ENCODE measurements around the genes PSMC4, ZNF780B, ZNF780A, TTC9B, BLVRB and SPTBN4.

DNA sequence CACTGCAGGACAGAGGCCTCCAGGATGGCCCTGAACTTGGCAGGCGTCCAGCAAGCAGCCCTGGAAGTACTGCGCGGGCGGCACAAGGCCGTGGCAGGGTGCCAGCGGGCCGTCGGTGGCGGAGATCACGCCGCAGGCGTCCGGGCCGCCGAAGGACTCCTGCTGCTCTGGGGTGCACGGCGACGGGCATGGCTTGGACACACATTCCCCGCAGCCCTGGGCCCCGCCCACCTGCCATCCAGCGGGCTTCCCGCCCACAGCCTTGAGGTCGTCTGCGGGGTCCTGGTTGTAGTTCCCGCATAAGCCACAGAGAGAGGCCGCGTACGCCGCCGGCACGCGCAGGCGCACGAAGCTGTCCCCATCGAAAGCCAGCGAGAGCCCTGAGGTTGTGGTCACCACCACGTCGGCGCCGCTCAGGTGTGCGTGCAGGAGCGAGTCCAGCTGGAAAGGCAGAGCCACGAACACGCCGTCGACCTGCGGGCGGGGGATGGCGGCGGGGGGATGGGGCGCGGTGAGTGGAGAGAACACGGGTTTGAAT is 29.3 kb upstream of the FBL start:
- PRO-cap = no peak

GRCh38 chr19:39906065-39906359 is 59.8 kb upstream of the FBL start:
- PRO-cap = no peak

DNA sequence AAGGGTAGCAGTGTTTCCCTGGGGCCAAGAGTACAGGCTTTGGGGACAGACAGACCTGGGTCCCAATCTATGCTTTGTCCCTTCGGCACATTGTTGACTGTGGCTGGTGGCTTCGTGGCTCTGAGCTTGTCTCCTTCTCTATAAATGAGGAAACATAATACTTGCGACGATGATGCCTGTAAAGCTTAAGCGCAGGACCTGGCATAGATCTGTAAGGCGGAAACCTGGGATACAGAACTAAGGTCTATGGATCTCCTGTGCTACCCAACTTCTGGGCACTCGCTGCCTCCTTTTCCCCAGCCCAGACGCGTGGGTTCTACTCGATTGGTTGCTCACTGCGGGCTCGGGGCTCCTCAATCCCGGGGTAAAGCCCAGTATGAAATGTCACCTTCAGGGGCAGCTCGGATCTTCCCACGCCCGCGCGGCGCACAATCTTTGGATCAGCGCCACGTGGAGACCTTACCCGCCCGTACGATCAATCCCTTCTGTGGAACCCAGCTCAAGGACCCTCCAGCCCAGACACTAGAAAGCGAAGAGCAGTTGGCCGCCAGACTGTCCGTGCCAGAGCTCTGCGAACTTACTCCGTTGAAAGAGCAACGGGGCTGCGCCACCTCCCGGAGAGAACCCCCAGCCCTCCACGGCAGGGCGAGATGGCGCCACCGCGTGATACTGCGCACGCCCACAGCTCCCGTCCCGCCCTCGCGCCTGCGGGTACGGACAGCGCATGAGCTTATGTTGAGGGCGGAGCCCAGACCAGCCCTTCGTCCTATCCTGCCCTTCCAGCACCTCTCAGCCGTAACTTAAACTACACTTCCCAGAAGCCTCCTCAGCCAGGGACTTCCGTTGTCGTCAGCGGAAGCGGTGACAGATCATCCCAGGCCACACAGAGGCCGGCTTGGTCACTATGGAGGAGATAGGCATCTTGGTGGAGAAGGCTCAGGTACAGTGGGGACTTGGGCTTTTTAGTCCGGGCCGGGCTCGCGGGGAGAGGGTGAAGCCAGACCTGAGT is at the start of gene PSMC4:
Gene PSMC4, plus strand, starts transcription at position 867 of the 1,009 bp plus-strand sequence.
- PRO-cap = bidirectional peak, plus-strand start at position 157 of the sequence, minus-strand start at position 128 of the sequence; bidirectional peak, plus-strand start at position 886 of the sequence, minus-strand start at position 579 of the sequence

- PRO-cap = unidirectional peak, minus-strand start at chr19:40055947; bidirectional peak, plus-strand start at chr19:40055974, minus-strand start at chr19:40055947; bidirectional peak, plus-strand start at chr19:40056284, minus-strand start at chr19:40056217; unidirectional peak, minus-strand start at chr19:40056414
Observed at GRCh38 chr19:40055483-40056645, at the start of gene ZNF780B. Gene ZNF780B (minus strand): TSS chr19:40056231.

DNA sequence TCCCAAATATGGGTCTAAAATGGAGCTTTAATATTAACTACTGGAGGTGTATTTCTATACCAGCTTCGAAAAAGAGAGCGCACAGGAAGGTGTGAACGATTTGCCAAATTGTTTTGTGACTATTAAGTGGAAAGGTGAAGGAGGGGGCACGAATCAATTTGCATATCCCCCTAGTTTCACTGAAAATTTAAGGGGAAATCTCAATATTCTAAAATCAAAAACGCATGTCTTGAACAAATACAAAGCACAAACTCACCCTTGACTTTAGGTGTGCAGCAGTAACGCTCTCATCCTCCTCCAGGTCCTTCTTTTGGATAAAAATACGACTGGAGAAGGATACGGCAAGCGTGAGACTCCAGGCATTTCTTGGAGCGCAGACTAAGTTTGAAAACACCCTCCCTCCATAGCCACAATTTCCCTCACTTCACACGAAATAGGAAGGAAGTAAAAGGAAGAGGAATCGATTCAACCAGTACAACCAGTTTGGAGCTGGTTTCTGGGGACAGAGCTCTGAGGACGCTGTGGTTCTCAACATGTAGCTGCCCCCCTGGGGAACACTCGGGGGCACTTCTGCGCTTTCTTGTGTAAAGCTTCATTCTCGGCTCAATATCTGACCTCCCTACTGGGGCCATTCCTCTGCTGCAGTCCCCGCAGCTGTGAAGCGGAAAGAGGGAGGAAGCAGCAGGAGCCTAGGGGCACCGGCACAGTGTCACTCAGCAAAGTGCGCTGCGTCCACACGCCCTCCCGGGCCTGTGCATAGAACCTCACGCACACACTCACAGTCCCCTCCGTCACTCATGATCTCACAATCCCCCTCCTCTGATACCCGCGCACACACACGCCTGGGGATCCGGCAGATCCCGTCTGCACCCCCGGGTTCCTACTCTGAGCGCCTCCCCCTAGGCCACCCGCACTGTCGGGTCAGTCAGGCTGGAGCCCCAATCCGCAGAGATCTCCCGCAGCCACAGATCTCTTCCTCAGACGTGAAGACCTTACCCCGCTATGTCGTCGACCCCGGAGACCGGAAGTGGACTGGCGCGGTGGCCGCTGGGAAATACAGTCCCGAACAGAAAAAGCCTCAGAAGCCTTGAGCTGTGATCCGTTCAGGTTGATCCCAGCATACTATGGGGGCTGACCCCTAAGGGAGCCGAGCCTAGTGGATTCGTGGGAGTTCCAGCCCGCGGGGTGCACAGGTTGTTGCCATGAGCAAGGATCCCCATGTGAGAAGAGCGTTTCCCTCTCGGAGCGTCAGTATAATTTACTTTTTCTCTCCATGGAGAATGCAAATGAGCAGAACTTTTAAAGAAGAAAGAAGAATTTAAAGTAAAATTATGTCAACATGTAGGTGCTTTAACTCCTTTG is at the start of gene ZNF780A:
Gene ZNF780A, minus strand, starts transcription at position 1,034 of the 1,362 bp plus-strand sequence.
- PRO-cap = unidirectional peak, plus-strand start at position 481 of the sequence; bidirectional peak, plus-strand start at position 781 of the sequence, minus-strand start at position 723 of the sequence; bidirectional peak, plus-strand start at position 1,081 of the sequence, minus-strand start at position 1,029 of the sequence

GRCh38 chr19:40212693-40213067 is 5.5 kb downstream of the TTC9B start:
- PRO-cap = no peak

DNA sequence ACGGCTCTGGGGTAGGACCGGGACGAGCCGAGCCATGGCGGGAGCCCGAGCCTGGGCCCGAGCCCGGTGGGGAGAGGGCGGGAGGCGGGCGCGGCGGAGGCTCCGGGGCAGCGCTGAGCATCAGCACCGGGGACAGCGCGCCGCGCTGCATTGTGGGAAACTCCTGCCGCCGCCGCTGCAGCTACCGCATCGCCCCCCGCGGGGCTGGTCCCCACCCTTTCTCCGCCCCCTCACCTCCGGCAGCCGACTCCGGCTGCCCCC is at the start of gene TTC9B:
Gene TTC9B, minus strand, starts transcription at position 154 of the 261 bp plus-strand sequence.
- PRO-cap = no peak

DNA sequence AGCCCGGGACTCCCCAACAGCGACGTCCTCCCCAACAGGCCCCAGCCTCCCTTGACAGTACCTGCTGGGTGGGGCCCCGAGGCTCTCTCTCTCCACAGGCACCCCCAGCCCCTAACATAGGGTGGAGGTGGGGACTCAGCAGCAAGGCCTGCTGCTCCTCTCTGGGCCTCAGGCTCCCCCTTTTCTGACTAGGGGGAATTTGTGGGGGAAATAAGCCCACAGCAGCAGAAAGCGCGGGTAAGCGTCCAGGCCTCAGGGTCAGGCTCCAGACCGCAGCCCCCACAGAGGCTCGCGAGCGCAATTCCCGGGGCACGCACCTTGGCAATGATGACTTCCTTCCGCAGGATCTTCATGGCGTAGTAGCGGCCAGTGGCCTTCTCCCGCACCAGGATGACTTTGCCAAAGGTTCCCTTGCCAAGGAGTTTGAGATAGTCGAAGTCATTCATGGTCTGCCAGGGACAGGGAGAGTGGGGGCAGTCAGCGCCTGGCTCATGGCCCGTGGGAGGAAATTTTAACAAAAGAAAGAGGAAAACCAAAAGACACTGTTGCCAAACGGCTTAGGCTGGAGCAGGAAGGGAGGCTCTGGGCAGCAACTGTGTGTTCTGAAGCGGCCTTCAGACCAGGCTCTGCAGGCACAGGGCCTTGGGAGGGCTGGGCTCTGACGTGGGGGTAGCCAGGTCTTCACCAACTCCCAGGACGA is 15.3 kb upstream of the CCNP start:
- PRO-cap = no peak

- PRO-cap = no peak
Observed at GRCh38 chr19:40242321-40242723, 15.8 kb upstream of the CCNP start.

DNA sequence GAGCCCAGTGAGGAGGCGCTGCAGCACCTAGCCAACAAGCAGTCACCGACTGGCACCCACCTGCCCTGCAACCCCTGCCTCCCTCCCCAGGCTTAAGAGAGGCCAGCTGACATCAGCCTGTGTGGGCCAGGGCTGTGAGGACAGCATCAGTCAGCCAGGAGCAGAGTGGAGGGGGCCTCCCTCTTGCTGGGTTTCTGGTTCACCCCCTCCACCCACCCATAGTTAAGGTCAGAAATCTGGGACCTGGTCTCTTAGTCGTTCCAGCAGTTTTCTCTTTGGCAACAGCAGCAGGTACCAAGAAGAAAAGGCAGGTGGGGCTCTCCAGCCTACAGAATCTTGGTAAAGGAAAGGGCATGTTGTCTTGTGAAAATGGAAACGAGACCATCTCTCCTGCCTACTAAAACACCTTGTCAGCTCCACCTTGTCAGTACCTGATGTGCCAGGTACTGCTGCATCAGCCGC is 25.6 kb upstream of the CCNP start:
- PRO-cap = no peak

DNA sequence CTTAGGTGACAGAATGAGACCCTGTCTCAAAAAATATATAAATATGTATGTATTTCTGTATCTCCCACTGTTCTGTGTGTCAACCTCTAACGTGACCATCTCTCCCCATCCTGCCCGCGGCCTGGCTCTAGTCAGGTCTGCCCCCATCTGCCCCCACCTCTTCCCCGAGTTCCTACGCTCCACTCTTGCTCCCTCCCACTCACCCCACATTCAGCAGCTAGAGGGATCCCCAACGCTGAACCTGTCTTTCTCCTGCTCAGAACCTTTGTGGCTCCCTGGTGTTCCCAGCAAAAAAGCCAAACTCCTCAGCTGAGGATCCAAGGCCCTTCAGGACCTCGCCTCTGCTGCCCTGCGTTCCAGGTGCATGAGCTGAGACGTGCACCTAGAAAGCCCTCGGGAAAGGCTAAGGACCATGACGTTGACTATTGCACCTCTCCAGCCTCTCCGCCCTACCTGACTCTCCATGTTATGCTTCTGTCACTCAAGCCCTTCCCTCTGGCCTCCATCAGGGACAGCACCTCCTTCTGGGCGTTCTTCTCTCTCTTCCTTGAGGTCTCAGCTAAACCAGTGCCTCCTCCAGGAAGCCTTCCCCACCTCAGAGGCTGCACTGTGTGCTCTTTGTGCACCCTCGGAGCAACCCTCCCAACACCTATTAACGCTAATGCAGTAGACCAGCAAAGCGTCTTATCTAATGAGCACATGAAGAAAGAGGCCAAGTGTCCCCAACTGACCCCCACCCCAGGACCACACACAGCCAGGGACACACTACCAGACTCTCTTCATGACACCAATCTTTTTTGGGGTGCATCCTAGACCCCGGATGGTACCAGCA is 18.0 kb downstream of the AKT2 start:
- PRO-cap = no peak

- PRO-cap = no peak
Observed at GRCh38 chr19:40349065-40349701, 688 bp downstream of the PLD3 start.

DNA sequence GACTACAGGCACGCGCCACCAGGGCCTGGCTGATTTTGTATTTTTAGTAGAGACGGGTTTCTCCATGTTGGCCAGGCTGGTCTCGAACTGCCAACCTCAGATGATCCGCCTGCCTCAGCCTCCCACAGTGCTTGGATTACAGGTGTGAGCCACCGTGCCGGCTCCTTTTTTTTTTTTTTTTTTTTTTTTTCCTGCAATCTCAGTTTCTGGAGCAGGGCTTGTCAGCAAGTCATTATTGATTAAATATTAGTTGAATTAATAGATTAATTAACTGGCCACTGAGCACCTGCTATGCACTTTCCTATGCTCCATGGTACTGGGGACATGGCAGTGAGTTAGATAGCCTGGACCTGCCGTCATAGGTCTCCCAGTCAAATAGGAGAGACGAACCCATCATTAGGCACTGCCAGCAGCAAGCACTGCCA is 7.0 kb downstream of the PLD3 start:
- PRO-cap = no peak

DNA sequence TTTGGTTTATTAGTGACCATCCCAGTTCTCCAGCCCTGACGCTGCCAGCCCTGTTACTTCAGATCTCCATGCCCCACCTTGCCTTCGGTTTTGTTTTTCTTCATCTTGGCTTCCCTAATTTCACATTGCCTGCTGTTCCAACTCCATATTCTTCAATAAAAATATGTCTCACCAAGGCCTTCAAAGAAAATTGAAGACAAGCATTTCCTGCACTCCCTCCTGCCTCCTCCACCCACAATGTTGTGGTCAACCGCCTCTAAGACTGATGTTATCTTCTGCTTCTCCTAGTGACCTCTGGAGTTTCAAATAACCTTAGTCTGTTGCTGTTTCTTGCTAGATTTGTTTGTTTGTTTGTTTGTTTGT is 14.6 kb downstream of the PLD3 start:
- PRO-cap = no peak

- PRO-cap = no peak
Observed at GRCh38 chr19:40398564-40399291, 8.7 kb upstream of the HIPK4 start.

DNA sequence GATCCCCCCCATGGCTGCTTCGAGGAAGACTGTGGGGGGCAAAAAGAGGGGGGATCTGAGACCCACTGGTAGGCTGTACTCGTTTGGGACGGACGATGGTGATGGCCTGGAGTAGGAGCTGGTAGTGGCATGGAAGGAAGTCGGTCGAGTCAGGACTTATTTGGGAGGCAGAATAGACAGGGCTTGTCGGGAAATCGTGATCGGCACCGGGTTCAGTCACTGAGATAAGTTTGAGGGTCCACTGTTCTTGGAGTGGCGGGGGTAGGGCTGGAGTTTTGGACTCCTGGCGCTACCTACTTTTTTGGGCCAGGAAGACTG is 869 bp downstream of the SERTAD1 start:
- PRO-cap = no peak

DNA sequence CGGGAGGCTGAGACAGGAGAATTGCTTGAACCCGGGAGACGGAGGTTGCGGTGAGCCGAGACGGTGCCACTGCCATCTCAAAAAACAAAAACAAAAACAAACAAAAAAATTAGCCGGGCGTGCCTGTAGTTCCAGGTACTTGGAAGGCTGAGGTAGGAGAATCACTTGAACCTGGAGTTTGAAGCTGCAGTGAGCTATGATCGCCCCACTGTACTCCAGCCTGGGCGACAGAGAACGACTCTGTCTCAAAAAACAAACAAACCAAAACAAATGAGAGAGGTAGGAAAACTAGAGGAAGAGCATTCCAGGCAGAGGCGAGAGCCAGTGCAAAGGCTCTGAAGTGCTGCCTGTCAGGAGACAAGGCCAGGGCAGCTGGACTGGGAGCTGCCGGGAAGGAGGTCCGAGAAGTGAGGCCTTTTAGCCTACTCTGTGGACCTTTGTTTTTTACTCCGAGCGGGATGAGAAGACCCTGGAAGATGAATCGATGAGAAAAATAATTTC is 7.5 kb upstream of the SERTAD1 start:
- PRO-cap = no peak

GRCh38 chr19:40463698-40463995 is 1.9 kb downstream of the BLVRB start:
- PRO-cap = no peak

- PRO-cap = bidirectional peak, plus-strand start at chr19:40466011, minus-strand start at chr19:40465745
Observed at GRCh38 chr19:40465459-40465939, at the start of gene BLVRB. Gene BLVRB (minus strand): TSS chr19:40465745.

DNA sequence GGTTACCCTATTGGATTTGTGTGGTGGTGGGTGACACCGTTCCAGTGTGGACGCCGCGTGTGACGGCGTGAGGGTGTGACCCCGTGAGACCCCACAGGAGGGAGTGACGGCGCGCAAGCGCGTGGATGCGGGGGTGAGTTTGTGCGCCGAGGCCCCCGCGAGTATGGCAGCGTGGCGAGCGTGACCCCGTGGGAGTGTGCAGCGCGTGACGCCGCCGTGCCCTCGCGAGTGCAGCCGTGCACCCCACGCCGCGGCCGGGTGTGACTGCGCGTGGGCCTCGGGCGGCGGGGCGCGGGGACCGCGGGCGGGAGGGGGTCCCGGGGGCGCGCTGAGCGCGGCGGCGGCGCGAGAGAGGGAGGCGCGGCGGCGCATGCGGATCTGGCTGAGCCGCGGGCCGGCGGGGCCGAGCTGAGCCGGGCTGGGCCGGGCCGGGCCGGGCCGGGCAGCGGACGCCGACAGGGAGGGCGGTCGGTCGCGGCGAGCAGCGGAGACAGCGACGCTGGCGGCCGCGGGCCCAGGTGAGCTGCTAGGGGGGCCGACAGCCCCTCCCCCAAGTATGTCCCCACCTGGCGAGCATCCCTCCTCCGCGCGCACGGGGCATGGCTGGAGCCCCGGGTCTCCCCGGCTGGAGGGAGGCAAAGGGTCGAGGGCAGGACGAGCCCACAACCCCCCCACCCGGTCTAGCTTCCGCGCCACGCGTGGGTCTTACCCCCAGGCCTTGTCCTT is at the start of gene SPTBN4:
Gene SPTBN4, plus strand, starts transcription at position 214 of the 726 bp plus-strand sequence.
- PRO-cap = no peak

Measured in colic lymph node (tissue), 1 donor.